Kidney epithelial cell (primary cell): Measurements from ENCODE around the genes CD33, ETFB and SIGLEC10.

GRCh38 chr19:50099004-50099307, 64.1 kb downstream of the IZUMO2 start:
- RAMPAGE, long total RNA, result no peak
- RRBS, result no CpG with 5 or more reads among the region's 11 CpGs

DNA sequence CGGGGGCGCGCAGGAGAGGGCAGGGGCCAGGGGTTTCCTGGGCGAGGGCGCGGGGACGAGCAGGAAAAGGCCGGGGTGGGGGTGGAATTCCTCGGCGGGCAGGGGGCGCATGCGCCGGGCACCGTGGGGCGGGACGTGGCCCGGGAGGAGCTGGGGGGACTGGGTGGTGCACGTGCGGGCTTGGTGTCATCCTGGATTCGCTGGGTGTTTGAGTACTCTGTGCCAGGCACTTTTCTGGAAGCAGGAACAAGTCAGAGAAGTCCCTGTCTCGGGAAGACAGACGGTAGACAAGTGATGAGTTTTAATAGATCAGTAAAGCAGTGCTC, 316 bp downstream of the POLD1 start:
- RAMPAGE, long total RNA, result no peak
- RRBS, result under 1% methylated on average over 13 of the region's 22 CpGs

DNA sequence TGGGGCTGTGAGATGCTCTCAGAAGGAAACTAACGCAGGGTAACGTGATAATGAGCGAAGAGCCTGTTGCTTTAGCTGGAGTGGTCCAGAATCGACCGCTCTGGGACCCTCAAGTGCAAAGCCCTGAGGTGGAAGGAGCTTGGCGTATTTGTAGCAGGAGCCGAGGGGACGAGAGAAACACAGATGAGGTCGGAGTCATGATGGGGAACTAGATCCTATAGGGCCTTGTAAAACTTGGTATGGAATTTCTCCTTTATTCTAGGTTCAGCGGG, 615 bp downstream of the POLD1 start:
- RAMPAGE, long total RNA, result no peak
- RRBS, result no CpG with 5 or more reads among the region's 10 CpGs

DNA sequence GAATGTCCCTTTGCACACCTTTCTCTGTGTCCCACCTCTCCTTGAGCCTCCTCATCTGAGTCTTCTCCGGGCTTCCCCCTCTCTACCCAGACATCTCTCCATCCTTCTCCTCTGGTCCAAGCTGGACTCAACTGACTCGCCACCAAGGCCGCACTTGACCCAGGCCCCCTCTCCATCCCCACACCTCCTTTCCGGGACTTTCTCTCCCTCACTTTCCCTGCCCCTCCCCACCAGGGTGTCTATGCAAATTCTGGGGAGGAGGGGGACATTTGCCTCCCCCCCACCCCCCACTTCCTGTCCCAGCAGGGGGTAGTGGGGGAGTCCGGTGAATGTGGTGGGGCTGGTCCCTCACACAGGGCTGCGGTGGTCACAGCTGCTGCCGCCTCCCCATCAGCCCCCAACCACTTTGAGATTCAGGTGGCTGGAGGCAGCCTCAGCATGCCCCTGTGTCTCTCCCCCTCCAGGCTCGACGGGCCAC, 783 bp downstream of the SPIB start:
- RAMPAGE, long total RNA, result no peak
- RRBS, result no CpG with 5 or more reads among the region's 9 CpGs

GRCh38 chr19:50496611-50497683, 14.0 kb downstream of the JOSD2 start:
- RAMPAGE, long total RNA, result no peak
- RRBS, result 3% methylated on average over 2 of the region's 18 CpGs

DNA sequence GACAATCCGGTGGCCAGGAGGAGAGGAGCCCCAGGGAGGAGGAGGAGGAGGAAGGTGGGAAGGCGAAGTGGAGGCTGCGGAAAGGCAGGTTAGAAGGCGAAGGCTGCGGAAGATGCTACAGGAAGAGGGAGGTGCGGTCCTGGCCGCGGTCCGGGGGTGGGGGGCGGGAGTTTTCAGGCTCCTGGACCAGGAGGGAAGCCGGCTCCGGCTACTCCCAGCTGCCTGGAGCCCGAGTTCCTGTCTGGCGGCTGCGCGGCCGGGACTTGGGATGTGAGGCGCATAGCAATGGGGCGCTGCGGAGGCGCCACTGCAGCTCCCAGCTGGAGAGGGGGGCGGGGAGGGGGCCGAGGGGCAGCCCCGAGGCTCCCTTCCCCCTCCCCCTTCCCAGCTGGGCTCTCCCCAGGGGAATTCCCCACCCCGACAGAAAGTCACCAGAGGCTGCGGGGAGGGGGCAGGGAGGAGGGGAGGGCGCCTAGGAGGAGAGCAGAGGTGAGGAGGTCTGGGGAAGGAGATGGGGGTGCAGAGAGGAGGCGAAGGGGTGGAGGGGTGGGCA, 2.1 kb downstream of the LRRC4B start:
- RAMPAGE, long total RNA, result no peak
- RRBS, result 3% methylated on average over 9 of the region's 28 CpGs

DNA sequence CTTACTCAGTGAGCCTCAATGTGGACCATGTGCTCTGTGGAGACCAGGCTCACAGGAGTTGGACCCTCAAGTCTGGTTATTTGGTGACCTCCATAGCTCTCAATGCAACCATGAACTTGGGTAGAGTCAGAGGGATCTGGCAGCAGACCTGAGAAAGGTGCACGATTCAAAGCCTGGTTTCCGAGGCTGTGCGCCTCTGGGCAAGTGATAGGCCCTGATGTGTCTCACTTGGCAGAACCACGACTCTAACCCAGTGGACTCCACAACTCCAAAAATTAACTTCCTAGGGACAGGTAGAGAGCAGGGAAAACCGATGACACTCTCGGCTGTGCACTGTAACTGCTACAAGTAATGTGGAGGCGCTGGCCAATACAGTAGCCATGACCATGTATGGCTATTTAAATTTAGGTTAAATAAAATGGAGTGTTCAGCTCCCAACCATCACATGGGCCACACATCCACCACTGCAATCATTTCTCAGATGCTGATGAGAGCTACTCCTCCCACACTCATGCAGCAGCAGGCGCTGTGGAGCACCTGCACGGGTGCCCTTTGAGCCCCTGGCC, 5.7 kb downstream of the ACP4 start:
- RAMPAGE, long total RNA, result no peak
- RRBS, result no CpG with 5 or more reads among the region's 9 CpGs

GRCh38 chr19:50817383-50817733, 6.2 kb downstream of the KLK1 start:
- RAMPAGE, long total RNA, result no peak
- RRBS, result no CpG with 5 or more reads among the region's 8 CpGs

DNA sequence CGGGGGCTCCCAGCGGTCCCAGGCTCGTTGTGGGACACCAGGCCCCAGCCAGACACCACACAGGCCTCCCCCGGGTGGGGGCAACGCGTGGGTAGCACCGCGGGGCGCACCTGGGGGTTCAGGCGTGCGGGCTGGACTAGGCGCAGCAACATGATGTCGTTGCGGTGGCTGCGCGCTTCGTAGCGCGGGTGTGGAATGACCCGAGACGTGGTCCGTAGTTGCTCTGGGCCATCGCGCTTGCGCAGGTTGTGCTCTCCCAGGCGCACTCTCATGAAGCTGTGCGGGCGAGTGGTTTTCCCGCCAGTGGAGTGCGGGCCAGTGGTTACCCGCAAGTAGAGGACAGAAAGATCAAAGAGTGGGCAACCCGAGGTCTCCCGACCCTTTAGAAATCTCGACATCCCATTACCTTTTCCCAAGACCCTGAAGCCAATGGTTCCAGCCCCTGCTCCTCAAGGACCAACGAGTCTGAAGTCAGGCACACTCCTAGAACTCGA, 3.3 kb upstream of the KLK1 start:
- RAMPAGE, long total RNA, result no peak
- RRBS, result 67% methylated on average over 4 of the region's 36 CpGs

- RAMPAGE, long total RNA, result no peak
- RRBS, result no CpG with 5 or more reads among the region's 16 CpGs
Observed at GRCh38 chr19:50911955-50912407, 786 bp upstream of the KLK4 start.

DNA sequence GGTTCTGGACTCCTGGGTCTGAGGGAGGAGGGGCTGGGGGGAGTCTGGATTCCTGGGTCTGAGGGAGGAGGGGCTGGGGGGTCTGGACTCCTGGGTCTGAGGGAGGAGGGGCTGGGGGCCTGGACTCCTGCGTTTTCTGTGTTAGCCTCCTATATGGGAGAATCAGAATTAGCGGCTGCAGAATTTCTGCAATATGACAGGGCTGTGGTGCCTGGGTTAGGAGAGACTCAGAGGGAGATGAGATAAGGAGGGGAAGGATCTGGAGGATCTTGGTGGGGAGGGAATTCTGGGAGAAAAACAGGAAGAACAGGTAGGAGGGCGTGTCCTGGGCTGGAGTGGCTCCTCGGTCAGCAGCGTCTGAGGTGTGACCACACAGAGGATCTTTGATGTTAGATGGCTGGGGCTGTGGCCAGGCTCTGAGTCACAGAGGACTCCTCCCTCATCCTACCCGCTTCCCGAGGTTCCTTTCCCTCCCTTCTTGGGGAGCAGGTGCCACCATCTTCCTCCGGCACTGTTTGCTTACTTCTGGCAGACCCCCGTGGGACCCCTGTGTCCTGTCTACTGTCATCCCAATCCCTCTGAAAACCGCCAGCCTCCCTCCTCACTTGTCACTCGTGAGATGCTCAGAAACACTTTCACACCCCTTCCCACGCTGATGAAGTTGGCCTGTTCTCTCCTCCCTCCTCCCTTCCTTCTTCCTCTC, 6.4 kb upstream of the KLK6 start:
- RAMPAGE, long total RNA, result no peak
- RRBS, result no CpG with 5 or more reads among the region's 12 CpGs

DNA sequence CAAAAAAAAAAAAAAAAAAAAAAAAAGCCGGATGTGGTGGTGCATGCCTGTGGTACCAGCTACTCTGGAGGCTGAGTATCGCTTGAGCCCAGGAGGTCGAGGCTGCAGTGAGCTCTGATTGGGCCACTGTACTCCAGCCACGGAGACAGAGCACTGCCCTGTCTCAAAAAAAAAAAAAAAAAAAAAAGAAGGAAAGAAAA, 1.6 kb downstream of the KLK10 start:
- RAMPAGE, long total RNA, result no peak
- RRBS, result no CpG with 5 or more reads among the region's 4 CpGs

GRCh38 chr19:51224648-51225220, at the start of gene CD33:
Gene CD33, plus strand, starts transcription at chr19:51225080.
- RAMPAGE, long total RNA, result no peak
- RRBS, result no CpG with 5 or more reads among the region's 10 CpGs

DNA sequence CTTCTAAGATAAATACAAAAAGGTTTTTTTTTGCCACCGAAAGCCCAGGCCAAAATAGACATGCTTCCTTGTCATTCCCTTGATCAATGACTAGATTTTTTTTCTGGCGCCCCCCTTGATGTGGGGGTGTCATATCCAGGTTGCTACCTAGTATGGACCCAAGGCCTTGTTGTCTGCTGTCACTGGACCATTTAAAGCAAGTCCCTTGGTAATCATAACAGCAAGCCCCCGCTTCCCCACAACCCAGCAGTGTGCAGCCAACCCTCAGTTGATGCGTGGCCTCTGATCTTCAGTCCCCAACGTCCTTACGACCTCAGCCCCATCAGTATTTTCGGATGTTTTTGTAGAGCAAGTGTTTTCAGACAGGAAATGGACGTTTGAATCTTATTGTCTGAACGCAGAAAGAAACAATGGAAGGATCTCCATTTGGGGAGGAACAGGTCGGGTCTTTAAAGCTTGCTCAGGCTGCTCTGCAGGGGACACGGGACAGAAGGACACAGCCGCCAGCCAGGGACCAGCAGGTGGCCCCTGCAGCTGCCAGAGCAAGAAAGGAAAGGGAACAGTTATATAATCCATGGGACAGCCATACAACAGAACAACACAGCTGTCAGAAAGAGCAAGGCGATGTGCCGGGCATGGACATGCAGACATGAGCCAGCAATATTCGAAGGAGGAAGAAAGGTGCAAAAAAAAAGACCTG, 18.6 kb upstream of the IGLON5 start:
- RAMPAGE, long total RNA, result no peak
- RRBS, result no CpG with 5 or more reads among the region's 15 CpGs

DNA sequence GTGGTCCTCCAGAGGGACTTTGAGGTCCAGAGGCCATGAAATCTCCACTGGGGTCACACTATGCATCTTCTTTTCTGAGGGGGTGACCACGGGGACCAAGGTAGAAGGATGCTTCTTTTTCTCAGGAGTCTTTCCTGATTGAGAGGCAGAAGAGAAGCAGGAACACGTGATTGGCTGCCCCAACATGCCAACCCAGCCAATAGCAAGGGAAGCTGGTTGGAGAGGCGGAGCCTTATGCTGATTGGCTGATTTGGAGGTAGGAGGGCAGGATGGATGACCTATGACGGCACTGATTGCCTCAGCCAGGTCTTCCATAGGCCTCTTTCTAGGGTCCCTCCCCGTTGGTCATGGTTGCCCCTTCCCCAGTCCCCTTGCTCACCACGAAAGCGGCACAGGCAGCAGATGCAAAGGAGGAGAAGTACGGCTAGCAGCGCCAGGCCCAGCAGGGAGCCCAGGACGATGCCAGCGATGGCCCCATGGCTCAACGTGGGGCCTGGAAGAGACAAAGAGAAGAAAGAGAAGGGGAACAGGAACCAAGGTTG, 8.1 kb downstream of the VSIG10L start:
- RAMPAGE, long total RNA, result no peak
- RRBS, result no CpG with 5 or more reads among the region's 12 CpGs

- RAMPAGE, long total RNA, result no peak
- RRBS, result no CpG with 5 or more reads among the region's 9 CpGs
Observed at GRCh38 chr19:51356212-51356813, 9.9 kb downstream of the ETFB start.

- RAMPAGE, long total RNA, result no peak
- RRBS, result no CpG with 5 or more reads among the region's 10 CpGs
Observed at GRCh38 chr19:51366012-51366216, 274 bp downstream of the ETFB start.

DNA sequence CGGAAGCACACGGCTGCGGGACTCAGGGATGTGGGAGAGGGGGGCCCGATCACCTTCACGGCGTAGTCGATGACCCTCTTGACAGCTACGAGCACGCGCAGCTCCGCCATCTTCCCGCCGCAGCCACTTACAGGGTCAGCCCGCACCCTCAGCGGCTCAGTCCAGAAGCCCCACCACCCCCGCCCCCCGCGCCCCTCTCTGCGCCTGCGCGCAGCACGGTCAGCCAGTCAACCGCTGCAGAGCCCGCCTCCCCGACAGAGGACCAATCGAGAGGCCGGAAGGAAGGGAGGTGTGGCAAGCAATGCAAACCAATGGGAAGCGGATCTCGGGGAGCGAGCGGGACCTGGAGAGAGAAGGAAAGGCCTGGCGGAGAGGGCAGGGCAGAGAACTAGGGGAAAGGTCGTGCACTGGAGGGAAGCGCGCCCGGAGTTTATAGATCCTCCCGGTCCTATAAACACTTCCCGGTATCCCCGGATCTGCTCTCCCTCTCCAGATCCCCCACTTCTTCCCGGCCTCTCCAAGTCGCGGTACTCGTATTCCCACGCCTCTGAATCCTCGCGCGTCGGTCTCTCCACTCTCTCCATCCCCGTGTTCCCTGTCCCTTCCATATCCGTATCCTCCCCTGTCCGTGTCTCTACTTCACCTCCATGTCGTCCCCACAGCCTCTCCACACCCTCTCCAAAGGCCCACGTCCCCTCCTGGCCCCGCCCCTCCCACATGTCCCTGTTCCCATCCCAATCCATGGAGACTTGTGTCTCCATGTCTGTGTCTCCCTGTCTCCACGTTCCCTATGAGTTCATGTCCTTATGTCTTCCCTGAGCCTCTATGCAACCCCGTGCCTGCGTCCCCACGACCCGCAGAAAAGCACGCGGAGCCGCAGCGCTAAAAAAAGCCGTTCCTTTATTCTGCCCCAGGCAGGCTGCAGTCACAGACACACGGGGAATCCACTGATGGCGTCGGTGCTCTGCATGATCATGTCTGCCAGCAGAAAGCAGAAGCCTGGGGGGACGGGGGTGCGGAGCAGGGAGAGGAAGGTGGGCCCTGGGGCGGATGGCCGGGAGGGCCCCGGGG, at the start of gene ETFB:
Gene ETFB, minus strand, starts transcription at position 172 of the 1,071 bp plus-strand sequence.
- RAMPAGE, long total RNA, result start-site peak on the minus strand centred at position 150 of the sequence, 51 bp wide, 250 and 264 reads in 2 replicates
- RRBS, result no CpG with 5 or more reads among the region's 72 CpGs

GRCh38 chr19:51408810-51409463, 8.5 kb downstream of the SIGLEC10 start:
- RAMPAGE, long total RNA, result no peak
- RRBS, result no CpG with 5 or more reads among the region's 12 CpGs

- RAMPAGE, long total RNA, result no peak
- RRBS, result no CpG with 5 or more reads among the region's 25 CpGs
Observed at GRCh38 chr19:51417029-51418171, at the start of gene SIGLEC10. Gene SIGLEC10, minus strand, starts transcription at chr19:51417642.